Peritoneum (tissue), 1 donor: ENCODE data around the genes UBXN1 and LGALS12.

GRCh38 chr11:62604603-62605419, 3.1 kb upstream of the MTA2 start:
- PRO-cap: no peak

- PRO-cap: no peak
These were observed 1.4 kb downstream of the UBXN1 start for GRCh38 chr11:62677108-62678222.

DNA sequence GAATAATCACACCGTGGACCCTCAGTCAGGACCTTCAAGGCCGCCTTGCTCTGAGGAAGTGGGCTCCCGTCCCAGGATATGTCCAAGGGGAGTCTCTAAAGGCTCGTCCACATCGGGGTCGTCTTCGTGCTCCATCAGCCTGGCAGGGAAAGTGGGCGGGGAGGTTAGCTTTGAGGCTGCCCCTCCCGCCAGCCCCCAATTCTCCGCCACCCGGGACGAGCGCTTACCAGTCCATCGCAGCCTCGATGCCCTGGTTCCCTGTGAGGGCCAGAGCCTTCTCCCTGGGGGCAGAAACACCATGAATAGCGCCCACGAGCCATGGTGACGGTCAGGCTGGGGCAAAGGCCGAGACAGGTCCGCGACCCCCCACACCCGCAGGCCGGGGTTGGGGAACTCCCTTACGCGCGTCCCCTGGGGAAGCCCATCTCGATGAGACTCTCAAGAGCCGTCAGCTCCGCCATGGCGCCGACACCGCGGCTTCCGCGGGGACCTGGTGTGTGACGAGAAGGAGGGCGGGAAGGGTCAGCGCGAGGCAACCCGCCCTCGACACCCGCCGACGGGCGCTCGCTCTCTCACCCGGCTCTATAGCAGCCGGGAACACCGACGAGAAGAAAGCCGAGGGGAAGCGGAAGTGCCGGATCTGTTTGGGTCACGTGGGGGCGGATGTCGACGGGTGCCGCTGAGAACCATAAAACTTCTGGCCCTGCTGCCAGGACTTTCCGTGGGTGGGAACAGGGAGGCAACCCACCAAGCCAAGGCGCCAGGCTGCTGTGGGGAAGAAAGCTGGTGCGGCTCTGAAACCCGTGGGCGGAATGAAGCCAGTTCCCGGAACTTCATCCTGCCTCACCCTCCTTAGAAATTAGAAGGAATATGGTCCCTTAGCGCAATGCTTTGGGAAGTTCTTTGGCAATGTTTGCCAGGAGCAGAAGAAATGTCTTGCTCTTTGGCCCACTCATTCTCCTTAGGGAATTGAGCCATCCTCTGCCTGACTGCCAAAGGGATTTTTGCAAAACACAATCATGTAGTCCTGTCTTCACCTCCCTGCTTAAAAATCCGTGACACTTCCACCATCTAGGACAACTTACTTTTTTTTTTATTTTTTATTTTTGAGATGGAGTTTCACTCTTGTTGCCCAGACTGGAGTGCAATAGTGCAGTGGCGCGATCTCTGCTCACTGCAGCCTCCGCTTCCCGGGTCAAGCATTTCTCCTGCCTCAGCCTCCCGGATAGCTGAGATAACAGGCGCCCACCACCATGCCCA, at the start of gene UBXN1:
Gene UBXN1 (minus strand): TSS at position 611 of the 1,260 bp plus-strand sequence.
- PRO-cap: unidirectional peak, minus-strand start at position 584 of the sequence

- PRO-cap: no peak
These were observed 5.1 kb downstream of the HNRNPUL2 start for GRCh38 chr11:62722090-62722586.

DNA sequence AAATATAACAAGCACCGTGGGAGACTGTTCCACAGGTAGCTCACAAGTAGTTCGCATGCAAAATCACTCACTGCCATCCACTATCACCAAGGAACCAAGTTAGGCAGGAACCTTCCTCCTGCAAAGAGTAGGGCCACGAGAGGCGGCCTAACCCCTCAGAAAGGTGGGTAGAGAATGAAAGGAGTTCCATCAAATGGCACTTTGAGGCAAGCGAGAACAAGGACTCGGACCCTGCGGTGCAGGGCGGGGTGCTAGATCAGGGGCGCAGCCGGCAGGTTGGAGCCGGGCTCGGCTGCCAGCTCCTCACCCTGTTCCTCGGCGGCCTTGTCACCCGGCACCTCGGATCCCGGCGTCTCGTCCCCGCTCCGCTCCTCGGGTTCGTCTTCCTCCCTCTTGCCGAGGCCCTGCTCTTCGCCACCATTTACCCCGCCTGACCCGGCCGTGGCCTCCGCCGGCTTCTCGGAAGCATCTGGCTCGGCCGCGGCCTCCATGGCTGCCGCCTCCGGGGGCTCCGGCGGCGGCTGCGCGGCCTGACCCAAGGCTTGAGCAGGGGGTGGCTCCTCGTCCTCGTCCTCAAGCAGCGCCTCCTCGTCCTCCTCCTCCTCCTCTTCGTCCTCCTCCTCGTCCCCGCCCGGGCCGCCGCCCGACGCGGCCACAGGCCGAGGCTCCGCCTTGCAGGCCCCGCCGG, 801 bp downstream of the HNRNPUL2 start:
- PRO-cap: no peak

DNA sequence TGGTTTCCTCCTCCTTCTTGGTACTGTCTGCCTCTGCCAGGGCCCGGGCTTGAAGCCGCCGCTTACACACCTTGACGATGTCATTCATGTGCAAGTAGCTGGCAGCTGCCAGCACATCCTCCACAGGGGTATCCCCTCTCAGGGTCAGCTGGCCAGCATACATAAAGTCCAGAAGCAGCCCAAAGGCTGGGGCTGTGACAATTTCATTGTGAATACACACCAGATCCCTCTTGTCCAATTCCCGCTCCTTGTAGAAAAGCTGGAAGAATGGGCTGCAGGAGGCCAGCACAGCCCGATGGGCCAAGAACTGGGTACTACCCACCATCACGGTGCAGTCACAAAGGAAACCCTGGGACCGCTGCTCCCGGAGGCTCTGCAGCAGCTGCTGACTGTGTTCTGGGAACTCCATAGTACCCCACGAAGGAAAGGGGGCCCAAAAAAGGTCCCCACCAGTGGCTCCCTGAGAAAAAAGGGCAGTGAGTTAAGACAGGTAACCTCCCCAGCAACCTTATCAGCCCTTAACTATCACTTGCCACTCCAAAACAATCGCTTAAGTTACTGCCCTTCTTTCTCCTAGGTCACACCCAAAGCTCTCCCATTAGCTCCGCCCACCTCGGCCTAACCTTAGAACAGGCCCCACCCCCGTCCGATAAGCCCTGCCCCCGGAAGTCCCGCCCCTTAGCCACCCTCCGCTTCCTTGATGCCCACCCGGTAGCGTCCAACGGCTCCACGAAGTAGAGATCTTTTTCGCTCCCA, 526 bp downstream of the ZBTB3 start:
- PRO-cap: no peak

DNA sequence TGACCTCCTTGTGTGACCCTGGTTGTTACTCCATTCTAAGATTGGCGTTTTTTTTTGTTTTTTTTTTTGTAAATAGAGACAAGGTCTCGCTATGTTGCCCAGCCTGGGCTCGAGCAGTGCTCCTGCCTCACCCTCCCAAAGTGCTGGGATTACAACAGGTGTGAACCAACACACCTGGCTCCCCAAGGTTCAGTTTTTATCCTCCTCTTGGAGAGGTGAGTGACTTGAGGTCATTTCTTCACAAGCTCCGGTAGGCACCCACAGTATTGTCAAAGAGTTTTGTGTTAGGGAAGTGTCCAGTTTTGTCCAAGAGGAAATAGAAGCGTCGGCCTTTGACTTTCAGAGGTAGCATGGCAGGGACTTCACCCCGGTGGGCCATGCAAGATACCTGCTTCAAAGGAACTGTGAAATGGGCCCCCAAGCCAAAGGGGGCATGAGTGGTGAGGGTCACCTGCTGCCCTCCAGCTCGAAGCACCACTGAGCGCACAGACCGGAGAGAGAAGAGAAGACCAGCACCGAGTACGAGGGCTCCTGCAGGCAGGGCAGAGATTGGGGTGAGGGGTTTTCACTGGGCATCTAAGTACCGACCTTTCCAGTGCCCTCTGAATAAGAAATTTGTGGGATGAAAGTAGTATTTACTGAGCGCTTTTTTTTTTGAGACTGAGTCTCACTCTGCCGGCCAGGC, 1.3 kb downstream of the TMEM223 start:
- PRO-cap: no peak

DNA sequence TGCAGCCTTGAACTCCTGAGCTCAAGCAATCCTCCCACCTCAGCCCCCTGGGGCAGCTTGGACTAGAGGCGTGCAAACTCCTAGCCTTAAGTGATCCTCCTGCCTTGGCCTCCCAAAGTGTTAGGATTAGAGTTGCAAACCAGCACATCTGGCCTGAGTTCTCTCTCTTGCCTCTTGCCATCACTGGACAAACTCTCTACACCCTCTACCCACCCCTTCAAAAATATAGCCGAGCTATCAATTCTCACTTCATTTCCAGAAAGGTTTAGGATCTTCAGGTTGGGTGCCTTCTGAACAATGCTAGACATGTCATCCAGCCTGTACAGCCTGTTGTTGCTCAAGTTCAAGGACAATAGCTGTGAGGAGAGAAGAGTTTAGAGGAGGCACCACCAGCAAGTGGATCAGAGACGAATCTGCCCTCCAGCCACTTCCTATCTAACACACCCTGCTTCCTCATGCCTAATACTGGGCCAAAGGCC, 4.4 kb downstream of the NXF1 start:
- PRO-cap: no peak

DNA sequence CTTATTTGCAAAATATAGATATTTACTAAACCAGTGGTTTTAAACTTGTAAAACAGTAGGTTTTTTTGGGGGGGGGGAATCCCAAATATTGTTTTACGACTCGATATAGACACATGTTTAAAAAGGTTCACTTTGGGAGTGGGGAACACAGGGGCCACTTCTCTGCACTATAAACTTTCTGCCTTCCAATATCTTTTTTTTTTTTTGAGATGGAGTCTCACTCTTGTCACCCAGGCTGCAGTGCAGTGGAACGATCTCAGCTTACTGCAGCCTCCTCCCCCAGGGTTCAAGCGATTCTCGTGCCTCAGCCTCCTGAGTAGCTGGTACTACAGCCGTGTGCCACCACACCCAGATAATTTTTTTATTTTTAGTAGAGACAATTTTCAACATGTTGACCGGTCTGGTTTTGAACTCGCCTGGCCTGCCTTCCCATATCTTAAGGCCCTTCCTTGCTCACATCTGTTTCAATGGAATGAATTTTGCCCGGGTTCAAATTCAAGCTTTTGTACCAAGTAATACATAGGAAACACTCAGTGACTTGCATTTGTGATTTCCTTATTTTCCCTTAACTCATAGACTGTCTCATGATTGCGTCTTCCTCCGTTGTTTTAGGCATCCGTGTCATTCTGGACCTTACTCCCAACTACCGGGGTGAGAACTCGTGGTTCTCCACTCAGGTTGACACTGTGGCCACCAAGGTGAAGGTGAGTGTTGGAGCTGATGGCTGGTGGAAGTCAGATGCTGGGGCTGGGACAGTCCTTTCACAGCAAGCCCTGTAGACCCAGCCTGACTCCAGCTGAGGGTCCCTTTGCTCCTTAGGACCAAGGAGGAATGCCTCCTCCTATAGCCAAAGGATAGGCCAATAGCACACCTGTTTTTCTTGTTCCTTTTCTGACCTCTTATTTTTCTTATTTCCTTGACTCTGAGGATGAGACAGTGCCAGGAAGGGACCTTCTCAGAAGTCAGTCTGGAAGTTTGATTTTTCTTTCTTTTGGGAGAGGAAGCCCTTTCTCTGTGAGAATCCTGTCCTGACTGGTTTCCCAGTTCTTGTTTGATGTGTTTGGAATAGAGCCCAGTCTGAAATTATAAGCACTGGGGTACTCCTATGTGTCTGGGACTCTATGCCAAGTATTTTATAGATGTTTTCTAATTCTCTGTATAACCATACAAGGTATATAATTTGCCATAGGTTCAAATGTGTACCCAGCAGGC, 2.0 kb downstream of the SLC3A2 start:
- PRO-cap: no peak

- PRO-cap: no peak
These were observed 929 bp downstream of the SLC22A25 start for GRCh38 chr11:63242266-63243073.

DNA sequence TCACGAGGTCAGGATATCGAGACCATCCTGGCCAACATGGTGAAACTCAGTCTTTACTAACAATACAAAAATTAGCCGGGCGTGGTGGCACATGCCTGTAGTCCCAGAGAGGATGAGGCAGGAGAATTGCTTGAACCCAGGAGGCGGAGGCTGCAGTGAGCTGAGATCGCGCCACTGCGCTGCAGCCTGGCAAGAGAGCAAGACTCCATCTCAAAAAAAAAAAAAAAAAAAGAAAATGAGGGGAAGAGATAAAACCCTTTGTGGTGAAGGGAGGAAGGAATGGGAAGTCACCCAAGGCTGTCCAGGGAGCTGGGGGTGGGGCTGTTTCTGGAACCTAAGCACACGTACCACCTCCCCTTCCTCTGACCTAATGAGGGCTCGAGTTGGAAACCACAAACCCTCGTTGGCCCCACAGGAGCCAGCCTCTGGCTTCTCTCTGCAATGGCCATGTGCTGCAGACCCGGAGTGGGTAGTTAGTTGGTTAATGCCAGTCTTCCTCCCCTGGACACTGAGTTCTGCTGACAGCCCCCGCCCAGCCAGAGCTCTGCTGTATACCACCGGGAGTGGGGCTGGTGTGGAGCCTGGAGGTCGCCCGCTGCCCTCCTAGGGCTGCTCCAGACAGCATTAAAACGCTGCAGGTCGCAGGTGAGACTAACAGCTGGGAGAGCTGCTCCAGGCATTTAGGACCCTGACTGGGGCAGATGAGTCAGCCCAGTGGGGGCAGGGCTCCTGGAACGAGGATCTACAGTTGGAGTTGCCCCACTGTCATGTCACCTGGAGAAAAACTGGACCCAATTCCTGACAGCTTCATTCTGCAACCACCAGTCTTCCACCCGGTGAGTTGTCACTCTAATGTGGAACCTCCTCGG, at the start of gene LGALS12:
Gene LGALS12 (plus strand): TSS at position 393 of the 869 bp plus-strand sequence.
- PRO-cap: no peak

GRCh38 chr11:63510157-63510702, 4.3 kb downstream of the LGALS12 start:
- PRO-cap: no peak

DNA sequence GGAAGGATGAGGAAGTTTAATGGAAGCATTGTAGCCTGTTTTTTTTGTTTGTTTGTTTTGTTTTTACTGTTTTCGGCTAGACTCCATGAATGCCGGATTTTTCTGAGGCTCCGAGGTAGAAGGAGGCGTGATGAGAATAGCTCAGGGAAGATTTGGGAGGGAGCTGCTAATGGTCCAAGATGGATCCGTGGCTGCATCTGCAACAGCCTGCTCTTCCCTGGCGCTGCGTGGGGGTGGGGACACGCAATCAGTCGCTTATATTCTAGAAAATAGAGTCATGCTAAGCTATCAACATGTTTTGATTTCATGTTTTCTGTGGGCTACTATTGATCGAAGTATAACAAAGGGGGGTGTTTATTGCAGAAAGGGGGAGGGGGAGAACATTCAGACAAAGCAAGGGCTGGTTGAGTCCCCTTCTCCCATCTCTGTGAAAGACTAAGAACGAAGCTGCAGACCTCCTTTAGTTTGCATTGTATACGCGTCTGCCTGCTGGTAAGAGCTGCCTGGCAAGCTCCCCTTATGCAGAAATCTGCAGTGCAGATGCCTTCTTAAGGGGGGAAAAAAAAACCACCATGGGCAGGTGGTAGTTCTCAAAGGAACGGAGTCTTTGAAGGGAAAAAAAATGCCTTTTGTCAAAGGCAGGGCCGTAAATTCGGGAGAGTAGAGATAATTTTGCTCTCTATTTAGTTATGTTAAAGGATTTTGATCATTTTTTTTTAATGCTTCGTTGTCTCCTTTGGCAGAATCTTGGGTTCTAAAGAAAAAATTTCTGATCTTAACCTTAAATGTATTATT, 1.2 kb downstream of the RTN3 start:
- PRO-cap: no peak

DNA sequence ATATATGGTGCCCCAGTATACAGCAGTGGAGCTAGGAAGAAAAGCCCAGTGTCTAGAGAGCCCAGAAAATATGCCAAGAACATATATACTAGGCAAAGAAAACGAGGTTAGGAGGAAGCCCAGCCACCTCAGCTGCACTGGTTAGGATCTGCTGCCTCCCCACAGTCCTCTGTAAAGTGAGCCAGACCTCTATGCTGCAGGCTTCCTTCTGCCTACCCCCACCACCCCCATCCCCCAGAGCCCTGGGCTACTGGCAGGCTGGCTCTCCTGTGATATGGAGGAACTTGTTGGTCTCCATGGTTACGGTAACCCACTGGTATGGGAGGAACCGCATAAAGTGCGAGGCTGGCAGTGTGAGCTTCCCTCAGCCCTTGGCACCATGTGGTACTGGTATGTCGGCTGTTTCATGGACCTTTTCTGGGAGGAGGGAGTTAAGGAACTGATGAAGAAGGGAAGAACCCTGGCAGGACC, 34.2 kb downstream of the RCOR2 start:
- PRO-cap: no peak

GRCh38 chr11:63904538-63905492, 12.1 kb downstream of the RCOR2 start:
- PRO-cap: no peak

DNA sequence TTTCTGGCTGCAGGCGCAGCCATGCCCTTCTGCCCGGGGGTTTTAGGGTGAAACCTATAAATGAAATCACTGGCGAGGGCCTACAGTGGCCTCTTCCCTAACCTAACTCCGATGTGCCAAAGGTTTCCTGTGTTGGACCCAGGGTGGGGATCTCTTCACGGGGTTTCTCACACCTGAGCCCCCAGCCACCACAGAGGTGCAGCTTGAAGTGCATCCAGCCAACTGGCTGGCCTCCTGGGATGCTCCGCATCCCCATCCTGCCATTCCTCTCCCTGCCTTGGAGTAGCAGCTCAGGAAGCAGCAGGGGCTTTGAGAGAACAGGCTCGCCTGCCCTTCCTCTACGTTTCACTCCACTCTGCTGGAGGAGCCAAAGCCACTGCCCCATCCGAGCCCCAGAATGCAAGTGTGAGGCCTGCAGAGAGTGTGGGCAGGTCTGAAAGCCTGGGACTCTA, 11.4 kb downstream of the RCOR2 start:
- PRO-cap: no peak

DNA sequence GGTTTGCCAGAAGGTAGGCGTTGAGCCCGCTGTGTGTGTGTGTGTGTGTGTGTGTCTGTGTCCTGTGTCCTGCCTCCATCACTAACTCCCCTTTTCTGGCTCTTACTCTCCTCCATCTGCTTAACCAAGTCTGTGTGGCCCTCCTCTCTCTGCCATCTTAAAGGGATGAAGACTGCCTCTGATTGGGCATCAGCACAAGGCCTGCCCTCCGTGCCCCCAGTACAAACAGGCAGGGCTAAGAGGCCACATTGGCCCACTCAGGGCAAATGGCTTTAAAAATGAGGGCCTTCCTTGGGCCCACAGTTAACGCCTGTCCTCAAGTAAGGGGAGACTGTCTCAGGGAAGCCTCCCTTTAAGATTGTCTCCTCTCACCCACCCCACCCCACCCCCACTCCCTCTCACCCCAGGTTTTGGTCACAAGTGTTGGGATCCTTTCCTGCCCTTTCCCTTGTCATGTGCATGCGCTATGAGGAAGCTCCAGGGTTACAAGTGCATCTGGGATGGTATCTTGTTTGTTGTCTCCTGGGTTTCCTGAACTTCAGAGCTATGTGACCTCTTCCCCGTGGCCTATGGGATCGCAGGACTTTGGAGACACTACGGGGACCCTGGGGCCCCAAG, 10.8 kb downstream of the RCOR2 start:
- PRO-cap: no peak

- PRO-cap: no peak
These were observed 5.5 kb downstream of the RCOR2 start for GRCh38 chr11:63911142-63912241.

GRCh38 chr11:64007042-64008184, 21.2 kb downstream of the OTUB1 start:
- PRO-cap: no peak

DNA sequence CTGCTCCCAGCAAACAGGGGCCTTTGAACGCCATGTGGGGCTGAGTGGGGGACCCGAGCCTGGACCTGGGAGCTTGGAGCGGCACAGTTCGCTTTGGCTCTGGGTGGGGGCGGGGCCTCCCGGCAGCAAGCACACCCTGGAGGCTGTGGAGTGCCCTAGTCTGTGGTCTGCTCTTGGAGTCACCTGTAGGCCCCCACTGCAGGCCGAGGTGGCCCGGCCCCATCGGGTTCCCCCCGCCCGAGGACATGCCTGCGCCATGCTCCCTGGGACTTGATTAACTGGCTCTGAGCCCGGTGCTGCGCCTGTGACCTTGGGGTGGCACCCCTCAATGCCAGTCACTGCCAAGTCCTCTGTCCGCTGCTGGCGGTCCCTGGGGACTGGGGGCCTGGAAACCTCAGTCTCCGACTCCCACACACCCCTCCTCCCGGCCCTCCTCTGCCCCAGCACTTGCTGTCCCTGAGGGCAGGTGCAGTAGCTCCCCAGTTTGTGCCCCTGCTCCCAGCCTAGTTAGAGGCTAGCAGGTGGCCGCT, 16.7 kb upstream of the FLRT1 start:
- PRO-cap: no peak